Fallopian tube (tissue), 1 donor: ENCODE results near the gene MYMX.

DNA sequence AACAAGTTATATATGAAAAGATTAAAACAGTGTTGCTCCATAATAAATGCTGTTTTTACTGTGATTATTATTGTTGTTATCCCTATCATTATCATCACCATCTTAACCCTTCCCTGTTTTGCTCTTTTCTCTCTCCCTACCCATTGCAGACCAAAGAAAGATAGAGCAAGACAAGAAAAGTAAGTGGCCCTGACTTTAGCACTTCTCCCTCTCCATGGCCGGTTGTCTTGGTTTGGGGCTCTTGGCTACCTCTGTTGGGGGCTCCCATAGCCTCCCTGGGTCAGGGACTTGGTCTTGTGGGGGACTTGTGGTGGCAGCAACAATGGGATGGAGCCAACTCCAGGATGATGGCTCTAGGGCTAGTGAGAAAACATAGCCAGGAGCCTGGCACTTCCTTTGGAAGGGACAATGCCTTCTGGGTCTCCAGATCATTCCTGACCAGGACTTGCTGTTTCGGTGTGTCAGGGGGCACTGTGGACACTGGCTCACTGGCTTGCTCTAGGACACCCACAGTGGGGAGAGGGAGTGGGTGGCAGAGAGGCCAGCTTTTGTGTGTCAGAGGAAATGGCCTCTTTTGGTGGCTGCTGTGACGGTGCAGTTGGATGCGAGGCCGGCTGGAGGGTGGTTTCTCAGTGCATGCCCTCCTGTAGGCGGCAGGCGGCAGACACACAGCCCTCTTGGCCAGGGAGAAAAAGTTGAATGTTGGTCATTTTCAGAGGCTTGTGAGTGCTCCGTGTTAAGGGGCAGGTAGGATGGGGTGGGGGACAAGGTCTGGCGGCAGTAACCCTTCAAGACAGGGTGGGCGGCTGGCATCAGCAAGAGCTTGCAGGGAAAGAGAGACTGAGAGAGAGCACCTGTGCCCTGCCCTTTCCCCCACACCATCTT is 9.0 kb downstream of the VEGFA start:
- PRO-cap, result no peak

- PRO-cap, result no peak
Measured at GRCh38 chr6:43937405-43937929, 167.5 kb downstream of the VEGFA start.

- PRO-cap, result no peak
Measured at GRCh38 chr6:44050656-44051475, 76.4 kb downstream of the MRPL14 start.

DNA sequence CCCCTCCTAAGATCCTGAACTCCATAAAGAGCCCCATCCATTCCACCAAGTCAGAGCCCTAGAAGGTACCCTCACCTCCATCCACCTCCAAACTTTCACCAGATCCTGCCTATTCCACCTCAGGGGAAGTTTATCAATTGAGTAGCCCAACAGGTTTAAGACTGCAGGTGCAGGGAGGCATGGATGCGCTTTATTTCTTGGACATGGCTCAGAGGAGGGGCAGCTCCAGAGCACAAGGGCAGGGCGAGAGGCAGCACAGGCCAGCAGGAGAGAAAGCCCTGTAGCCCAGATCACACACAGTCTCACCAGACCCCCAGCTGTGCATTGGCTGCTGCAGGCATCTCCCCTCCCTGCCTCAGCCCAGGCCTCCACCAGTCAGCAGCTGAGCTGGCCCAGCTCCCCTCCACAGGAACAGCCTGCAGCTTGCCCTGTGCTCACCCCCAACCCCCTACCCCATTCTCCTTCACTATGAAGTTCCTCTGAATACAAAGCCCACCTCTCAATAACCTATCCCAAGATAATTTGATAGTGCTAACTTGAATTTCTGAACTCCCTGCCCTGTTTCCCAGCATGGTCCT is 24.8 kb downstream of the MRPL14 start:
- PRO-cap, result no peak

- PRO-cap, result no peak
Measured at GRCh38 chr6:44137990-44139123, 11.0 kb downstream of the TMEM63B start.

- PRO-cap, result no peak
Measured at GRCh38 chr6:44170062-44170261, 11.3 kb downstream of the CAPN11 start.

- PRO-cap, result no peak
Measured at GRCh38 chr6:44176761-44176970, 18.0 kb downstream of the CAPN11 start.

GRCh38 chr6:44216580-44217022 is at the start of gene MYMX:
MYMX (plus strand) TSS chr6:44216926.
- PRO-cap, result no peak

DNA sequence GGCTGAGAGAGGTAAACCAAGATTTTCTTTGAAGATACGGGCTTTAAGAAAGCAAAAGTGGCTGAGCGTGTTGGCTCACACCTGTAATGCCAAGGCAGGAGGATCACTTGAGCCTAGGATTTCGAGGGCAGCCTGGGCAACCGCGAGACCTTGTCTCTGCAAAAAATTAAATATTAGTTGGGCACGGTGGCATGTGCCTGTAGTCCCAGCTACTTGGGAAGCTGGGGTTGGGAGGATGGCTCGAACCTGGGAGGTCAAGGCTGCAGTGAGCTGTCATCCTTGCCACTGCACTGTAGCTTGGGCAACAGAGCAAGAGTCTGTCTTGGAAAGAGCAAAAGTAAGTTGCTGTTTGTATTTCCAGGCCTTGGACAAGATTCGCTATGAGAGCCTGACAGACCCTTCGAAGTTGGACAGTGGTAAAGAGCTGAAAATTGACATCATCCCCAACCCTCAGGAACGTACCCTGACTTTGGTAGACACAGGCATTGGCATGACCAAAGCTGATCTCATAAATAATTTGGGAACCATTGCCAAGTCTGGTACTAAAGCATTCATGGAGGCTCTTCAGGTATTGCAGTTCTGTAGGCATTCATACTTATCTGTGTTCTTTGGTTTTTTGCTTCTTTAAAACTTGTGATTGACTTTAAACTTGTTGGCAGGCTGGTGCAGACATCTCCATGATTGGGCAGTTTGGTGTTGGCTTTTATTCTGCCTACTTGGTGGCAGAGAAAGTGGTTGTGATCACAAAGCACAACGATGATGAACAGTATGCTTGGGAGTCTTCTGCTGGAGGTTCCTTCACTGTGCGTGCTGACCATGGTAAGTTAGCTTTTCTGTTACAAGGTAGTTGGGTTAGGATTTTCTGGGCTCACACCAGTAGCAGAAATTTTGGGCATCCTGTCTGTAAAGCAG is 2.4 kb downstream of the HSP90AB1 start:
- PRO-cap, result no peak

DNA sequence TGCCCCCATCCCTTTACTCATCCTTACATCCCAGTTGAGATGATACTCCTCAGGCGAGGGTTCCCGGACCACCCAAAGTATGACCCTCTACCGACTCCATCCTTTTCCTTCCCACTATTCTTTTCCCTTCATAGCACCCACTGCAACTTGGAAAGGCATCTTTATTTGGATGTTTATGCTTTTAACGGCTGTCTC is 591 bp upstream of the SLC35B2 start:
- PRO-cap, result no peak

DNA sequence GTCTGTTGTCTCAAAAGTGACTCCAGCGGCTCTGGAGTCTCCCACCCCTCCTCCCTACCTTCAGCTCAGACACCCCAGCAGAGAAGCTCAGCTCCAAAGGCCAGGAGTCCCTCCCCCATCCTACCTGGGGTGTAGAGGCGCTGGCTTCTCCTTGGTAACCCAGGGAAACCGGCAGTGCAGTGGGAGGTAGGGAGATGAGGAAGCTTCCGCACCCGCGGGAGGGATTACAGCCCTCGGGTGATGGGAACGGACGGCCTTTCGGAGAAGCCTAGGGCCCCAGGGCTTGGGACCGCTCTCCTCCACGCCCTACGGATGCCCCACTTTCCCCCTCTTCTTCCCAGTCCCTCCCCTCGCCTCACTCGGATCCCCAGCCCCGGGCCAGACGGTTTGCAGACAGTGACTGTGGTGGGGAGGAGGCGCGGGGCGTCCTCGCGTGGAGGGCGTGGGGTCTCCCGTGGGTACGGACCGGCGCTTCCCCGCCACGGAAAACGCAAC is 424 bp downstream of the TCTE1 start:
- PRO-cap, result bidirectional peak, plus-strand start at position 174 of the sequence, minus-strand start at position 56 of the sequence

DNA sequence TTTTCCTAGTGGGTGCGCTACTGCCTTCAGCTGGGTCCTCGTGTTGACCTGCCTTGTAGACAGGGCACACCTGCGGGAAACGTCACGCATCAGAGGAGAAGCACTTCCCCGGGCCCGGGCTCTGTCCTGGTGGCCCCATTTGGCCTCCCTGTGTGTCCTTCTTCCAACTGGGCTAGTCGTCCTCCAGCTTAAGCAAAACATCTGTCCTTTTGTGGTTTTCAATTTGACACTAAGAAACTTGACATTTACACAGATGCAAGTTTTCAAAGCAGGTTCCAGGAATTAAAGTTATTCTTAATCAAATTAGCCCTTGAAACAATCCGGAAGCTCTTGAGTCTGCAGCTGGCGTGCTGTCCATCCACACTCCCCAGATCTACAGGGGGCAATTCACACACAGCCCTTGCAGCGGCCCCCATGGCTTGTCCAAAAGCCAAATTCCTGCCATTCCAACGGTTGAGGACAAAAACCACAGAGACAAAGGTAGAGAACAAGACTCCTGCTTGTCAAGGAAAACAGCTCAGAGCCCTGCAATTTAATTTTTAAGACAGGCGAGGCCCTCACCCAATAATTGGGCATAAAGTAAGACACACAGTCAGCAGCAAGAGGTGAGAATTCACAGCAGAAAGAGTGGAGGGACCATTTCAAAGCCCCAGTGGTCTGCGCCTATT is 275.2 kb downstream of the CDC5L start:
- PRO-cap, result no peak

DNA sequence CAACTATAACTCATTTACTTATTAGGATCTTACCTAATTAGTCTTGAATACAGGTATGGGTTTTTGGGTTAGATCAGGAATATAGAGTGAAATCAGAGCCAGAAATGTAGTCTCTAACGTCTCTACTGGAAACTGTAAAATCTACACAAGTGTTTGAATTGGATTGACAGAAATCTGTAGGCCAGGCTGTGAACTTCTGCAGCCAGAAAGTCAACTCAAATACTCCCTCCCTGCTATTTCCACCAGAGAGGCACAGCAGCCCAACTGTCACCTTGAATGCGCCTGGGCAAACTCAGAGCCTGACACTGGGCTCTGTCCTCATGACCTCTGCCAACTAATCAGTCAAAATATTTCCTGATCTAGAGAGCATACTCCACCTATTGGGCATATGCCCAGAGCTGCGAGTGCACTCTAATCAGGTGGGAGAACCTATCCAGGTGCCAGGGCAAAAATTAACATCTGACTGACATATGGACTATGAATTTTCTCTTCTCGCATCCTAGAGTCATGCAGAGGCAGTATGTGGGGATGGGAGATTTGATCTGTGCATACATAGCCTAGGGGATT is 406.4 kb upstream of the RUNX2 start:
- PRO-cap, result no peak

DNA sequence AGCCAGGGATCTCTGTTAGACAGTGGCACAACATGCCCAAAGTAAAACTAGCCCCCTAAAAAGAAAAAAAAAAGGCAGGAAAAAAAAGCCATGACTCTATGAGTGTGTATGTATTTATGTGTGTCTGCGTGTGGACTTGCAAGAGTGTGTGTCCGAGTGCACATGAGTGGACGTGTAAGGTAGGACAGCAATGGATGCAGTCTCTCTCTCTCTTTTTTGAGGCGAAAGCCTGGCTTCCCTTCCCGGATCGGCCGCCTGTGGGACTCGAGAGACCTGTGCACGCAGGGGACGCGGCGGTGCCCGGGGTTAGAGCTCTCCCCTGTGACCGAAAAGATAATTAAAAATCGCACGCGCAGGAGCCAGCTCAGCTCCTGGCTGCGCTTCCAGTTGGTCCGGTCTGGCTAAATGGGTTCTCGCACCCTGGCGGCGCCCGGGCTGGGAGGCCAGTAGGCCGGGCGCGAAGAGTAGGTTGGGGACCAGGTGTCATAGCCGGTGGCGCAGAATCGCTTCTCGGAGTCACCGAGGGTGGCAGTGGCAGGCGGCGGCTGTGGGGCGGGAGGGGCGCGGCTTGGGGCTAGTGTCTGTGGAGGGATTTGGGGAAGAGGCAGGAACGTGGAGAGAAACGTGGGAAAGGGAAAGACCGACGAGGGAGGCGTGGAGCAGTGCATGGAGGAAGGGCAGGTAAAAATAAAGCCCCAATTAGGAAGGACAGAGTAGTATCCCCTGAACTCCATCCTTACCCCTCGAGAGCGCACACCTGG is 41.8 kb upstream of the SUPT3H start:
- PRO-cap, result no peak

DNA sequence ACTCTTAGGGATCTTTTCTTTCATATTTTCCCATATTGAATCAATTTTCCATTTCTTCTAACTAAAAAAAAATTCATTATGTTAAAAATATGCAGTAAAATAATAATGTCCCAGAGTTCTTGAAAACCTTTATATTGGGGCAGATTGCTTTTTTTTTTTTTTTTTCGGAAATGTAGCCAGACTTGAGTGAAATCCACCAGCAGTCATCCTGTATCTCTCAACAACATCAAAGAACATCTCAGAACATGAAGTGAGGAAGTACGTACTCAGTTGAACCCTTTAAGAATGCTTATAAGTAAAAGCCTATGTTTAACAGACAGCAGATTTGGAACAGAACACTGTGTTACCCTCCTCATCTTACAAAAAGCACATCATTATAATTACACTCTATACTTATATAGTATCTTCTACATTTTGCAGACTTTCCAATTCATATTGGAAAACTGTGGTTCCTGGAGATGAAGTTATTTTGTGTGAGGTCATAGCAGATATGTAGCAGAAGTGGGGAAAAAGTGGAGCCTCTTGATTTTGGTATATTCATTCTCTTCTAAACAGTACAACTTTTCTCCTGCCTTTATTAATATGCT is 51.0 kb upstream of the SUPT3H start:
- PRO-cap, result no peak

DNA sequence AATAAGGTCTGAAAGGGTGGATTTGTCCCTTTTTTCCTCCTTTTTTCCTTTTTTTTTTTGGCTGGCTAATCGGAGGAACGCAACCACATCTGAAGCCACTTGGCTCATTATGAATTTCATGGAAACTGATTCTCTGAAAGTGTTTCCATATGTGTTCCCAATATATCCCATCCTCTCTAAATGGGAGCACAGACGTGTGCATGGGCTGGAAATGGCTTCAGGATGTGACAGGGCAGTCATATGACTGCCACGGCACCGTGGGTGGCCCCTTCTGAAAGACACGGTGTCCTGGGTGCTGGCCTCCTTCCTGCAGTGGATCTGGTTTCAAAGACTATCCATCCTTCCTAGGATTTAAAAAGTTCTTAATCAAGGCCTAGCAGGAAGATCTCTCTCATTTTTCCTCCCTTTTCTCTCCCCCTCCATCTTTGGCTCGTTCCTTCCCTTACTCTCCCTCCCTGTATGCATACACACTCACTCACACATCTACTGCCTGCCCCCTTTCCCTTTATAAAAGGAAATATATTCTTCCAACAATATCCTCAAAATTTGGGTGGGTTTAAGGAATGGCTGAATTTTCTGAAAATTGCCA is 161.0 kb upstream of the SUPT3H start:
- PRO-cap, result no peak

GRCh38 chr6:45548271-45549126 is 170.8 kb upstream of the SUPT3H start:
- PRO-cap, result no peak

DNA sequence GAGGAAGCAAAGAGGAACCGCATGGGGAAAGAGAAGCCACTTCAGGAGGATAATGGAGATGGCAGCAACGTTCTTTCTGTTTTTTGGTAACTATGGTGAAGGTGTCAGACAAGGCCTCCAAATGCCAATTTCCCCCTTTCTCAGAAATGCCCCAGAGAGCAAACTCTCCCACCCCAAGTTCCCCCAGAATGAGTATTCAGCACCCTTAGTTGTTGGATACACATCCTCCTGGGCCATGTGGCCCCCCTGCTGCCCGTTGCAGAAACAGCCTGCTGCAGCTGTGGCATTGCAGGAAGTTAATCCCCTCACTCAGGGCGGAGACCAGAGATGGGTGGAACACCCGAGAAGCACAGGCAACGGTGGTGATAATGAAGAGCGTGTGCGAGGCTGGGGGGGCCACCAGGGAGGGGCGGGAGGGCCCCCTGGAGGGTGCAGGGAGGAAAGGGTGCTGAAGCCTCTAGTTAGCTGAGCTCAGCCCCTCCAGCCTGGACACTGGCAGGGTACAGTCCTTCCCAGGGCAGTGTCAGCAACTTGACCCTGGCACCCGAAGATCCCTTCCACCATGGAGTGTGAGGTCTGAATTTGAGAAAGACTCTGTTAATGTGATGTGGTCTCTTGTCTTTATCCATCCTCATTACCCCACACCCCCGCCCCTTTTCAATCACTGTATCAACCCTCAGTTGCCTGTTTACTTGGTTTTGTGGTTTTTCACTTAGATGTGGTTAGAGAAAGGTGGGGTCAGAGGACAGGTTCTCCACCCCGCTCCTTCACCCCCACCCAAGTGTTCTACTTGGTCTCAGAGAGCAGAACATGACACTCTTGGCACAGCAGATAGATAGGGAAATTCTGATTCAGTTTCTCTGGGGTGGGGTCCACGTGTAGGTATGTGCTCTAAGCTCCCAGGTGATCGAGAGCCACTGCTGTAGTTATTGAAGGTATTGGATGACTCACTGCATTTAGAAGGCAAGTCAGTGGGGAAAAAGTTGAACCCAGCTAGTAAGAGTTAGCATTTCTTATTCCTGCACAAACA is 208.7 kb upstream of the SUPT3H start:
- PRO-cap, result no peak

DNA sequence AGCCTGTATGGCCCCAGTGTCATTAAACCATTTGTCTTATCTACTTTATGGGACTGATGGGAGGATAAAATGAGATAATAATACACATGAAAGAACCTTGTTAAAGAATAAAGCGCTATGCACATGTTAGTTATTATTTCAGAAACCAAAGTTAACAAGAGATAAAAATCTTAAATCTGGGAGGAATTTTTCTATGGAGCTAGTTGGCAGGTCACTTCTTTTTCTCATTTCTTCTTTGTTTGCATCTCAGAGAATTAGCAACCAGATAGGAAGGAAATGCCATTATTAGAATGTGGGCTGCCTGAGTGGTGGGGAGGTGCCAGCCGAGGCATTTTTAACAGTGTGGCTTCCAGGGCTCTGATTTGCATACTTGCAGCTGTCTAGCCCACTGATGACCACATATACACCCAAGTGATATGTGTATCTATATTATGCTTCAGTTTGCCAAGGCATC is 206.8 kb downstream of the CLIC5 start:
- PRO-cap, result no peak

DNA sequence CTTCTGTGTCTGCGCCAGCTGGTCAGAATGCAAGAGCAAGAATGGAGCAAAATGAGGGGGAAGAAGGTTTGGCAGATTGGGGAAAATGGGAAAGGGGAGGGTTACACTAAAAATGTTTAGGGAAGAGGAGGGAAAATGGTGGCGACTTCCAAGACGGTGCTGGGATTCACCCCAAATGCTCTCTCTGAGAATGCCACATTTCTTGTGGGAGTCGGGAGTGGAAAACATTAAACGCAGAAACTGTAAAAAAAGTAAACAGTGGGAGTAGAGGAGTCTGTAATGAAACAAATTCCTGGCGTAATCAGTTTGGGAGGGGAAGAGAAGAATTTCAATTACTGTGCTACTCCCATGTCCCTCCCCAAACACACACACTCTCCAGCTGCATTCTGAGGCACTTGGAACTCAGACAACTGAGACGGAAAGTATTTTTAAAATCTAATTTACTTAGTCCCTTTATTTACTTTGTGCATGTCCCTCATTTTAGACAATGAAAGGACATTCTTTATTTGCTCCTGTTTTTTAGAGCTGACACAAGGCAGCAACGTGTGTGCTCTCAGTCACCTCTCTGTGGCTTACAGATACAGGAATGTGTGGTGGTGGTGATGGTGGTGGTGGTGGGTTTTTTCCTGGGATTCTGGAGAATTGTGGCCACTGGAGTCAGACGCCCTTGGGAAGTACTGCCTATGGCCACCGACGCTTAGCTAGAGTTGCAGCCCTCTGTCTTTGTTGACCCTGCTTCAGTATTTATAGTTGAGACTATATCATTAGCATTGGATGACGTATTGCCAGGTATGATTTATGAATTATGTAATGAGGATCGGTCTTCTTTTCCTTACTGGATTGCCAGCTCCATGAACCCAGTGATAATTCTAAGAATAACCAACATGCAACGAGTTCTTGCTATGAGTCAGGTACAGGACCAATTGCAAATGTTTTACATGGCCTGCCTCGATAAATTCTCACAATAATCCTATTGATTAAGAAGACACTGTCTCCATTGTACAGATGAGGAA is 63.8 kb downstream of the CLIC5 start:
- PRO-cap, result no peak